Esophagus squamous epithelium (tissue), 4 donors: Measurements from ENCODE around the genes OBI1 and CLDN10.

DNA sequence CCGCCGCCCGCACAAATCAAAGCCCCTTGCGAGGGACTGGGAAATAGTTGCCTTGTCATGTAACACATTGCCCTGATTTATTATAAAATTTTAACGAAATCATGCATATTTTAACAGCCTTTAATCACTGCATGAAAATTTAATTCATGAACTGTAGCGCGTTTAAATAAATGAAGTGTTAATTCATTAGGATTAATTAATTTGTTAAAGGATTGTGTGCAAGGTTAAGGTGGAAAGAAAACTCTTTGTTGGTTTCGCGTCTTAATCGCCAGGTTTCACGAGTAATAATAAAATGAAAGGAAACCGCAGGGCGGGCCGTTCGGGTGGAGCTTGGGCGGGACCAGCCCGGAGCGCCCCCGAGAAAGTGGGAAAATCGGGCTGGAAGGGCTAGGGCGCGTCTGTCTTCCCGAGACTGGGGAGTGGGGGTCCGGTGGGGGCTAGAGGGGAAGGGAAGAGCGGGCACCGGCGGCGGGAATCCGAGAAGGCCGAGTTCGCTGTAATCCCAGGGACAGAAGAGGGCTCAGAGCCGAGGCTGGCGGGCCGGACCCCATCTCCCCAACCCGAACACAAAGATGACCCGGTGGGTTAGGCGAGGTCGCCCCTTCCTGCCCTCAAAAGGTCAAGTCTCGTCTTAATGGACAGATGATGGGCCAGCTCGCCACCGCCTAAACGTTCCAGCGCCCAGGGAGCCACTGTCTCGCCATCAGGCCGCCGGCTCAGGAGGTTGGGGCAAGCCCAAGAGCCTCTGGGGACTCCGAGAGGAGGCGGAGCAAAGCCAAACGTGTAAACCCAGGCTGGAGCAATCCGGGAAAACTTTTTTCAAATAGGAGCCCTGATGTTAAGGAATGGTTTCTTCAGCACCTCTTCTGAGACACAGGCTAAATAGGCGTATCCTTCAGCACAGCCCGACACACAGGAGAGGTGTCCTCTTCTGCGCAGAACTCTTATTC is 6.0 kb upstream of the POU4F1 start:
- PRO-cap = no peak
- RAMPAGE, long total RNA, 4 experiments = no peak in any of the 4 experiments

GRCh38 chr13:78658970-78659728 is at the start of gene OBI1:
Gene OBI1, minus strand, starts transcription at chr13:78659155.
- PRO-cap = bidirectional peak, plus-strand start at chr13:78659224, minus-strand start at chr13:78659135
- RAMPAGE, long total RNA, 4 experiments = start-site peak on the minus strand in 4 of 4 experiments, at chr13:78659128-78659169 at its widest, 44 to 159 reads per replicate

DNA sequence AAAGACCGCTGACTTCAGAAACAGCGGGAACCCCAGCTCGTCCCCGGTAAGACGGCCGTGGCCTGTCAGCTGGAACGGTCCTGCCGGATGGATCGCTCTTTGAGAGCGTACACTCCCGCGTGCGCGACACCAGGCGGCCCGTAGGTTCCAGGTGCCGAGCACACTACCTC is 262 bp upstream of the RBM26 start:
- PRO-cap = no peak
- RAMPAGE, long total RNA, 4 experiments = no peak in any of the 4 experiments

- PRO-cap = no peak
- RAMPAGE, long total RNA, 4 experiments = no peak in any of the 4 experiments
These were observed 183.0 kb downstream of the NDFIP2 start for GRCh38 chr13:79663937-79664329.

DNA sequence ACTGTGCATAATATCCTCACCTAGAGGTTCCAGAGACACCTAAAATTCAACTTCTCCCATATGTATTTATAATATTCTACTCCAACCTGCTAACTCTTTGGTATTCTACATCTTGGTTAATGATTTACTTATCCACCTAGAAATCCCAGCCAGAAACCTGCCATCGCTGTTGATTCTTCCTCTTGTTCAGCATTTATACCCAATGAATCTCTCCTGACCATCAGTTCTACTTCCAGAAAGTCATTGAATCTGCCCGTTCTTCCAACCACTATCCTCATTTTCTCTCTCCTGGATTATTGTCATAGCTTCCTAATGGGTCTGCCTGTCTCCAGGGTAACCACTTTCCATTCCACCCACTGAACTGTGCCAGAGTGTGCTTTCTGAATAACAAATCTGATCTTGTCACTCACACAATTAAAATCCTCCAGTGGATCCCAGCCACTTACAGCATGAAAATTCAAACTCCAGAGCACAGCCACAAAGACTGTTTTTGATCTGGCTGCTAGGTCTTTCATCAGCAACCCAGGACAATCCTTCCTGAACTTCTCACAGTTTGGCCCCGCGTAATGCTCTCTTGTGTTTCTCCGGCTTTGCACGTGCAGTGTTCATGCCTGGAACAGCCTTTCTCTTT is 330.6 kb downstream of the SPRY2 start:
- PRO-cap = no peak
- RAMPAGE, long total RNA, 4 experiments = no peak in any of the 4 experiments

- PRO-cap = no peak
- RAMPAGE, long total RNA, 4 experiments = no peak in any of the 4 experiments
These were observed 64.6 kb downstream of the SPRY2 start for GRCh38 chr13:80276071-80276883.

DNA sequence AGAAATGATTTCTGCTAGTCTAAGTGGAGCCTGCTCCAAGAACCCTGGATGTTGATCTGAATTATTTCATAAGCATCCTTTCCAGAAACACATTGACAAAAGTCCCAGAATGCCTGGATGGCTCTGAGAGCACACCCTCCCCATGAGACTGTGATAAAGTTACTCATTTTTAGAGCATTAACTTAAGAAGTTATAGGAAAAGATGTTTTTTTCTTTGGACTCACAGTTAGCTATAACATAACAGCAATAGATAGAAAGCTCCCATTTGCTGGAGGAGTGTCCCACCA is 559.7 kb upstream of the SPRY2 start:
- PRO-cap = no peak
- RAMPAGE, long total RNA, 4 experiments = no peak in any of the 4 experiments

DNA sequence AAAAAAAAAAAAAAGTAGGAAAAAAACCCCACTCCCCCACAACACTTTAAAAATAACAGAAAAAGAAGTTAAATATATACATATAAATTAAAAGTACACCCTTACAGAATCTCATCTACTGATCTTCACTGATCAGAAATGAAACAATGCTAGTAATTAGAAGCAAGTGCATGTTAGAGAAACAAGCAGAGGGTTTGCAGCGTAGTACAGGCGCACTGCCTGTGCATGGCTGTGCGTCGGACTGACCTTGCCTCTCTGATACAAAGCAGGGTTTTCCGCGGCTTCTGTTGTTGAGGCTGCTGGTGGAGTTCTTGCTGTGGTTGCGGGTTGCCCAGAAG is 547 bp downstream of the SLITRK1 start:
- PRO-cap = no peak
- RAMPAGE, long total RNA, 4 experiments = no peak in any of the 4 experiments

- PRO-cap = no peak
- RAMPAGE, long total RNA, 4 experiments = no peak in any of the 4 experiments
These were observed 593.7 kb downstream of the SLITRK6 start for GRCh38 chr13:85205598-85205904.

DNA sequence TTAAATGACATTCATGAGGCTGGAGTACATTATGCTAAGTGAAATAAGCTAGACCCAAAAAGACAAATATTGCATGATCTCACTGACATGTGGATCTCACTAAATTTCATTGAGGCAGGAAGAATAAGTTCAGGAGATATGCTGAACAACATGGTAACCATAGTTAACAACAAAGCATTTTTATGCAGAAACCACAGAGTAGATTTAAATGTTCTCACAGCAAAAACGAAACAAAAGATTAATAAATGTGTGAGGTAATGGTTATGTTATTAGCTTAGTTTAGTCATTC is 765.7 kb downstream of the SLITRK5 start:
- PRO-cap = no peak
- RAMPAGE, long total RNA, 4 experiments = no peak in any of the 4 experiments

DNA sequence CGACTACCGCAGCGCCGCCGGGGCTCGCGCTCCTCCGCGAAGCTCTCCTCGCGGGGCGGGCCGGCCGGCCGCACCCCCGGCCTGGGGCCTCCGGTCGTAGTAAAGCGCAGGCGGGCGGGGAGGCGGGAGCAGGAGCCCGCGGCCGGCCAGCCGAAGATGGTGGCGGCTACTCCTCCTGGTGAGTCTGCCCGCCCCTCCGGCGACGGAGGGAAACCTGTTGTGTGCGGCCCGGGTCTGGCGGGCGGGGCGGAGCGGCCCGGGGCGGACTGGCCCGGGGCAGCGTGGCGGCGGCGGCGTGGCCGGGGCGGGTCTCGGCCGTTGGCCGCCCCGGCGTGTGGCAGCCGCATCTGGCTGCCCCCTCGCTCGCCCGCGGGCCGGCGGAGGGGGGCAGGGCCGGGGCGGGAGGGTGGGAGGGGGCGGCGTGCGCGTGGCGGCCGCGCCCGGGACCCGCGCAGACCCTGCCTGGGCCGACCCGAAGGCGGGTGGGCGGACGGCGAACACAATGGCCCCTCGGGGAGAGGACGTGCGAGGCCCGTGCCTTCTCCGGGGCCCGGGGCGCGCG is 50.6 kb upstream of the GPC5 start:
- PRO-cap = unidirectional peak, plus-strand start at position 309 of the sequence
- RAMPAGE, long total RNA, 4 experiments = no peak in any of the 4 experiments

DNA sequence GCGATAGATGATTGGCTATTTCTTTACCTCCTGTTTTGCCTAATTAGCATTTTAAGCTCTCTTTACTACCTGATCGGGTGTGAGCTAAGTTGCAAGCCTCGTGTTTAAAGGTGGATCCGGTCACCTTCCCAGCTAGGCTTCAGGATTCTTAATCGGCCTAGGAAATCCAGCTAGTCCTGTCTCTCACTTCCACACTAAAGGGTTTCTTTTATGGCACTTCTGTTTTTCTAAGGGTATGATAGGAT is 176.3 kb downstream of the DCT start:
- PRO-cap = no peak
- RAMPAGE, long total RNA, 4 experiments = no peak in any of the 4 experiments

DNA sequence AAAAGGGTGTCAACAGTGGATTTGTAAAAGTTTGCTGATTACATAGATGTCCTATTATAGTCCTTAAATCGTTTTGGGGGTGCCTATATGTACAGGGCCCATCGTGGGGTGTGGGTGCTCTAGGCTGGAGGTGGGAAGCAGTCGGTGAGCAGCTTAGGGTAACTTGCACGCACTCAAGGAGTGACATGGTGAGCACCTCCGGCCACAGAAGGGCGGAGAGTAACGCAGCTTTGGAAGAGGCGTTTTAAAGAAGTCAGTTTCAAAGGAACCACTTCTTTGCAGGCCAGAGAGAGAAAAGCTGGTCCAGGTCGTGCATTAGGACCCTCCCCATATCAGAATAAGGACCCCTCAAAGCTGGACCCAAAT is 363 bp downstream of the TGDS start:
- PRO-cap = no peak
- RAMPAGE, long total RNA, 4 experiments = no peak in any of the 4 experiments

GRCh38 chr13:94850367-94850617 is 137.9 kb upstream of the SOX21 start:
- PRO-cap = no peak
- RAMPAGE, long total RNA, 4 experiments = no peak in any of the 4 experiments

DNA sequence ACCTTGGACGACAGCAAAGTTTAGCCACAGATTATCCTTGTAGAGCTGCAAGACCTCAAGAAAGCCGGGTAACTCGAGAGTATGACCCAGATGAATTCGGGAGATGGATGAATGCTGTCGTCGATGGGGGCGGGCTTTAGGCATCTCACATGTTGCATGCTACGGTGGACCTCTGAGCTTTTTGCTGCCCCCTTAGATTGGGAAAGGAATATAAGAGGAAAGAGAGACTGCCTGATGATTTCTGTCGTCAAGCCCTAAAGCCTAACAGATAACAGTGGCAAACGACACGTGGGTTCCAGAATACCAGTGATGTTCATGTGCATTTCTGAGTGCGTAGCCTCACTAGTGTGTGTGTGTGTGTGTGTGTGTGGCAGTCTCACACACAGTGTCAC is 743 bp upstream of the ABCC4 start:
- PRO-cap = no peak
- RAMPAGE, long total RNA, 4 experiments = no peak in any of the 4 experiments

DNA sequence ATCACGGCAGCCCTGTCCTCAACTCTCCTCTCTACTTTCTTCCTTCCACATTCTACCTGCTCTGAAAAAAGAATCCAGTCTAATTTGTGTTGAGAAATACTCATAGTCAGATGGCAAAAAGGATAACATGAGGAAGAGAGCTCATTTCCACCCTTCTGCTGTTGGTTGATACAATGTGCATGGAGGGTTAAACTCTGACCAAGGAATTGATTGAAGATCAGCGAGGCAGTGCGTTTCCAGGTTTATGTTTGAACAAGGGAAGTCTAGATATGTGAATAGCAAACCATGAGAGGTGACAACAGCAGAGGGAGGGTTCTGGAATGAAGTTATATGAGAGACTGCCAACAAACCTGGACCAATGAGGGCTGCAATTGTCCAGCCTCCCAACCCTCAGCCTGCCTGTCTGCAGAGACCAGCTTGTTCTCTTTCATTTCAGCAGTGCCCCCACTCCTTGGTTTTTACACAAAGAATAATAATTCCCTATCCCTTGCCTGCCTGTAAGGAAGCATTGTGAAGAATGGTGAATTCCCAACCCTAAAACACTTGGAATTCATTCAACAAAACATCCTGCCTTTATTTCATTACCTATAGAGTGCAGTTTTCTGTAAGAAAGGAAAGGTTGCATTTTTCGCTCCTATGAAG is 53.4 kb upstream of the ABCC4 start:
- PRO-cap = no peak
- RAMPAGE, long total RNA, 4 experiments = no peak in any of the 4 experiments

- PRO-cap = no peak
- RAMPAGE, long total RNA, 4 experiments = no peak in any of the 4 experiments
These were observed 102.6 kb upstream of the ABCC4 start for GRCh38 chr13:95403367-95404700.

- PRO-cap = unidirectional peak, plus-strand start at chr13:95552694
- RAMPAGE, long total RNA, 4 experiments = start-site peak on the plus strand in 3 of 4 experiments, at chr13:95552670-95552720 at its widest, 12 to 117 reads per replicate
These were observed at the start of gene CLDN10 for GRCh38 chr13:95551982-95553107. Gene CLDN10, plus strand, starts transcription at chr13:95552720.

DNA sequence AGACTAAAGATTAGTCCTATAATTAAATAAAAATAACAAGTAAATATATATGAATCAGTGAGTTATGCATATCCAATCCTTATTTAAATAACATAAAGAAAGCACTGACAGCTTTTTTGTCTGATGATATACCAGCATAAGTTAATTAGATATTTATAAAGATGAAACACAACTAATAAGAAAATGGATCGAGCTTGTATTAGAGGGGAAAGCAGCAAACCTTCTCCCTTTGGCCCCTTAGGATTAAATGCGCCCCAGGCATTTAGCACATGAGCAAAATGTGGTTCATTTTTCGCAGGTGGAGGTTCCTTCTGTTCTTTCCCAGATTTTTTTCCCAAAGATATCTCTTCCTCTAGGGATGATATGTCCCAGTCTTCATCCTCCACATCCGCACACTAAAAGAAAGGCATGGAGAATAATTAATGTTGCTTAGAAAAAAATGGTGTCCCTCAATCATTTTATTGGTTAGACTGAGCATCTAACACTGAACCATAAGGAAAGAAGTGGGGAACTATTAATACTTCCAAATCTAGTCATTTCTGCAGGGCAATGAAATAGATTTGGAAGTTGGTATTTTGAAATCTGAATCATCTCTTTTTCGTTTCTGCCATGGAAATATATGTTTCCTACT is 32.1 kb downstream of the CLDN10 start:
- PRO-cap = no peak
- RAMPAGE, long total RNA, 4 experiments = no peak in any of the 4 experiments

- PRO-cap = no peak
- RAMPAGE, long total RNA, 4 experiments = no peak in any of the 4 experiments
These were observed 36.6 kb downstream of the DNAJC3 start for GRCh38 chr13:95713575-95713922.